ENCODE data around the genes CCDC38 and AMDHD1.

- RAMPAGE, long total RNA, result no peak
- RRBS, result 6% methylated on average over 4 of the region's 14 CpGs
Observed at GRCh38 chr12:95633092-95634244, 82.2 kb upstream of the USP44 start.

- RAMPAGE, long total RNA, result no peak
- RRBS, result no CpG with 5 or more reads among the region's 11 CpGs
Observed at GRCh38 chr12:95772574-95773173, 17.9 kb downstream of the NTN4 start.

DNA sequence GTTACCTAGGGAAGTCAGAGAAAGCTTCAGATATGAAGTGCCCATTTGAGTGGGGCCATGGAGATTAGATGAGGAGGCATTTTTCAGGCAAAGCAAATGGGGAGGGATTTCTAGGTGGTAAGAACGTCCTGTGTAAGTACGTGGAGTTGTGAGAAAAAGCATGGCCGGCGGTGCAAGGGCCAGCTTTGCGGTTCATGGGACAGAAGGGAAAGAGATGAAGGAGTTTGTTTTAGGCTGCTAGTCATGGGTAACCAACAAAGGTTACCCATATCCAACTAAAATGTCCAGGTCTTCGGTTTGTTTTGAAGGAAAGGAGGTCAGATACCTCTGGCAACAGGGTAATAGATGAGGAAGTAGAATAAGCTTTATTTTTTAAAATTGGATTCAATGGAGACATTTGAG lies 10.1 kb upstream of the SNRPF start:
- RAMPAGE, long total RNA, result no peak
- RRBS, result no CpG with 5 or more reads among the region's 6 CpGs

DNA sequence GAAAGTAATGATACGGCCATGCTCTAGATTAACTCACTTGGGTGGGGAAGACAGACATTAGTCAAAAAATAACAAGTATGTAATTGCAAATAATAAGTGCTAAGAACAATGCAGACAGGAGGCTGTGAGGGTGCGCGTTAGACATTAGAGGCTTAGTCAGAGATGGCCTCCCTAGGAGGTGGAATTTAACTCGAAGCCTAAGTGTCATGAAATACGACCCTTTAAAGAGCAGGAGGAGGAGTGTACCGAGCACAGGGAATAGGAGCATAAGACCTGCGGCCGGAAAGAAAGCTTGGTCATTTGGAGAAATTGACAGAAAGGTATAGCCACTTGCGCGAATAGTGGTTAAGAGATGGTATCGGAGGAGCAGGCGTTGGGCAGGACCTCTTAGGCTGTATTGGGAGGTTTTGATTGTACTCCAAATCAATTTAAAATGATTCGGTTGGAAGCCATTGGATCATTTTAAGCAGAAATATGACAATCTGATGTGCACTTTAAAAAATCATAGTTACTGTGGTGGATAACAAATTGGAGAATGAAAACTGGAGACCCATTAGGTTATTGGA lies 737 bp downstream of the SNRPF start:
- RAMPAGE, long total RNA, result no peak
- RRBS, result no CpG with 5 or more reads among the region's 13 CpGs

GRCh38 chr12:95942329-95942867 lies at the start of gene CCDC38:
TSS of gene CCDC38 (minus strand) at chr12:95942614.
- RAMPAGE, long total RNA, result no peak
- RRBS, result 2% methylated on average over 7 of the region's 35 CpGs

DNA sequence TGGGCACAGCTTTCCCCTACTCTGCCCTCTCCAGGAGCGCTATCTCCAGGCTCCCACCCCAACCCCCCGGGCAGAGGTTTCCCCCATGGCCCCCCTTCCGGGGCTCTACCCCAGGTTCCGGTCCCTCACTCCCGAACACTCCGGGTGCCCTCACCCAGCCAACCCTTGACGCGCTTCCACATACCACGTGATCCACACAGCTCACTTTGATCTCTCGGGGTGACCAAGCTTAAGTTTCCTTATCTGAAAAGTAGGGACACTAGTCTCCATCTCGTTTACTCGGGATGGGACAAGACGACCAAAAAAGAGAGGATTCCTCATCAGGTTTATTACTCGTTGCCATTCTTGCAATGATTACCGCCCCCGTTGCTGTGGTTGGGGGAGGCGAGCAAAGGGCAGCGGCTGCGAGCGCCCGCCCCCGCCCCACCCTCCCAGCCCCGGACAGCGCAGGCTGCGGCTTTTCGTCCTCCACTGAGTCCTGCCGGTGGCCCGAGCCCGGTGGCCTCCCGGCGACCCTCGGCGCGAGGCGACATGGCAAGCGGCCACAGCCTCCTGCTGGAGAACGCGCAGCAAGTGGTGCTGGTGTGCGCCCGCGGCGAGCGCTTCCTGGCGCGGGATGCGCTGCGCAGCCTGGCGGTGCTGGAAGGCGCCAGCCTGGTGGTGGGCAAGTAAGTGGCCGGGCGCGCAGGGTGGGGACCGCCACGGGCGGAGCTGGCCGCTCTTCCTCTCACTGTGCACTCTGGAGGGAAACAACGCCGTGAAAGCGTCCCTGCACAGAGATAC lies at the start of gene AMDHD1:
TSS of gene AMDHD1 (plus strand) at position 464 of the 783 bp plus-strand sequence.
- RAMPAGE, long total RNA, result no peak
- RRBS, result 1% methylated on average over 5 of the region's 59 CpGs

- RAMPAGE, long total RNA, result no peak
- RRBS, result no CpG with 5 or more reads among the region's 6 CpGs
Observed at GRCh38 chr12:95991338-95992325, 4.5 kb downstream of the HAL start.

GRCh38 chr12:96093877-96094820 lies 58.8 kb upstream of the LTA4H start:
- RAMPAGE, long total RNA, result no peak
- RRBS, result no CpG with 5 or more reads among the region's 8 CpGs

DNA sequence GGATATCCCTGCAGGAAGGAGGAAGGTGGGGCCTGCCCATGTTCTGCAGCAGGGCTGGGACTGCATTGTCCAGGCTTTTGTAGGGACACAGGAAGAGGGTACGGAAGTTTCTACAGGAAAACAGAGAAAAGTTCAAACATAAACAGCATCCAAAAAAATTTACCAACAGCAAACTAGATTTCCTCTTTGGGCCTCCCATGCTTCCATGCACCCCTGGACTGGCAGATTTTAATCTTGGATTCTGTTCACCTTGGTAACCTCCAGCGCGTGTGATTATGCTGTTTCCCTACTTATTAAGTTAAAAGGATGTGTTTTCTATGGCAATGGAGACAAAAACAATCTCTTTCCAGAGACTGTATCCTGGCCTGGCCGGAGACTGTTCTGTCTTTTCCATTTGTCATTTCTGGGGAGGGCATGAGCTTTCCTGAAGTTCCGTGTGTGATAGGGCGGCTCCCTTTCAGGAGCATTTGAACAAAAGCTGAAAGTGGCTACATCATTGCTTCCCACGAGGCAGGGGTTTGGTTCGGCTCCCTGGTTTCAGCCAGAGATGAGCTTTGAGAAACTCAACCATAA lies 28.8 kb upstream of the ELK3 start:
- RAMPAGE, long total RNA, result no peak
- RRBS, result no CpG with 5 or more reads among the region's 8 CpGs

DNA sequence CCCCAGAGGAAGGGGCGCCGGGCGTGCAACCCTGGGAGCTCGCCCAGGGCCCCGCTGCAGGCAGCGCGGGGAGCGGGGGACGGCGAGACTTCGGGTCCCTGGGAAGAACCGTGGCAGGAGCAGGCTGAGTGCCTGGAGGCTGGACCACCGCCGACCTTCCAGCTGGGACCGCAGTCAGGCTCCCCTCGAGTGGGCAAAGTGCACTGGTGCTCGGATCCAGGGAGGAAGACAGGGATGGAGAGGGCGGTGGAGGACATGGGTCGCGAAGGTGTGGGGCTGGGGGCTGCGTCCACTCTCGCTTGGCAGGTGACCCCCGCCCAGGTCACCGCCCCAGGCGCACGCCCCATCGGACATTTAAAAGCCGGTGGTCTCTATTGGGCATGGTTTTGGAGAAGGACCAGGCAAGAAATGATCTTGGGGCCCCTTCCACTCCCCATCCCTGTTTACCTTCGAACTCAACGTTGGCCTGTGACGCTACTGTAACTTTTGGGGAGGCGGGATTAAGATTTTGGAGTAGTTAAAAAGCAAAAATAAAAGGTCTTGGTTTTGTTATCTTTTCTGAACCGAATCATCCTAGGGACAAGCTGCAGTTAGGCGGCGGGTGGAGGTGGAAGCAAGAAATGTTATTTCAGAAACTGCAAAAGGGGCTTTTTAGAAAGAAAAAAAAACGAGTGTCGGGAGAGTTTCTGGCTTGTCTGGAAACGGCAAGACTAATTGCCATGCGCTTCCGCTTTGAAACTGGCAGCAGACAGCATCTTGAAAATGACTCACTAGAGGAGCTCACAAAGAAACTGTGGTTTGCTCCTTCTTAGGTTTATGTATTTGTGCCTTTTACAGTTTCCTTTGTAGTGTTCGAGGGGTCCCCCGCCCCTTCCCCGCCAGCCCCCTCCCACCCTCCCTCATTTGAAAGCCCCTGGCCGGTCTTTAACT lies 1.1 kb downstream of the ELK3 start:
- RAMPAGE, long total RNA, result no peak
- RRBS, result 0% methylated on average over 2 of the region's 44 CpGs

DNA sequence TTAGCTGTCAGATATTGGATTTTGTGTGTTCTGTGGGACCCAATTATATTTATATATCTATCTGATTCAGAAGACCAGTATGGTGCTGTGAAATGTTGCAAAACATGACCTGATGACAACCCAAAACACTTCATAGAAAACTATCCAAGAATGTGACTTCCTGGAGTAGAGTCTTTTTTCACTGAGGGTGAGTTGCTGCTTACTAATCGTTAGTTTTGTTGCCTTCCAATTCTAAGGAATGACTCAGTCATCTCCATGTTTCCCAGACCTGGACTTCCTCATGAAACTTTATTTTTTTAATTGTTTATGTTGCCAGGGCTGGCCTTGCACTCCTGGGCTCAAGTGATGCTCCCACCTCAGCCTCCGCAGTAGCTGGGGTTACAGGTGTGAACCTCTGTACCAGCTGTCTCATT lies 3.8 kb downstream of the ELK3 start:
- RAMPAGE, long total RNA, result no peak
- RRBS, result no CpG with 5 or more reads among the region's 2 CpGs

DNA sequence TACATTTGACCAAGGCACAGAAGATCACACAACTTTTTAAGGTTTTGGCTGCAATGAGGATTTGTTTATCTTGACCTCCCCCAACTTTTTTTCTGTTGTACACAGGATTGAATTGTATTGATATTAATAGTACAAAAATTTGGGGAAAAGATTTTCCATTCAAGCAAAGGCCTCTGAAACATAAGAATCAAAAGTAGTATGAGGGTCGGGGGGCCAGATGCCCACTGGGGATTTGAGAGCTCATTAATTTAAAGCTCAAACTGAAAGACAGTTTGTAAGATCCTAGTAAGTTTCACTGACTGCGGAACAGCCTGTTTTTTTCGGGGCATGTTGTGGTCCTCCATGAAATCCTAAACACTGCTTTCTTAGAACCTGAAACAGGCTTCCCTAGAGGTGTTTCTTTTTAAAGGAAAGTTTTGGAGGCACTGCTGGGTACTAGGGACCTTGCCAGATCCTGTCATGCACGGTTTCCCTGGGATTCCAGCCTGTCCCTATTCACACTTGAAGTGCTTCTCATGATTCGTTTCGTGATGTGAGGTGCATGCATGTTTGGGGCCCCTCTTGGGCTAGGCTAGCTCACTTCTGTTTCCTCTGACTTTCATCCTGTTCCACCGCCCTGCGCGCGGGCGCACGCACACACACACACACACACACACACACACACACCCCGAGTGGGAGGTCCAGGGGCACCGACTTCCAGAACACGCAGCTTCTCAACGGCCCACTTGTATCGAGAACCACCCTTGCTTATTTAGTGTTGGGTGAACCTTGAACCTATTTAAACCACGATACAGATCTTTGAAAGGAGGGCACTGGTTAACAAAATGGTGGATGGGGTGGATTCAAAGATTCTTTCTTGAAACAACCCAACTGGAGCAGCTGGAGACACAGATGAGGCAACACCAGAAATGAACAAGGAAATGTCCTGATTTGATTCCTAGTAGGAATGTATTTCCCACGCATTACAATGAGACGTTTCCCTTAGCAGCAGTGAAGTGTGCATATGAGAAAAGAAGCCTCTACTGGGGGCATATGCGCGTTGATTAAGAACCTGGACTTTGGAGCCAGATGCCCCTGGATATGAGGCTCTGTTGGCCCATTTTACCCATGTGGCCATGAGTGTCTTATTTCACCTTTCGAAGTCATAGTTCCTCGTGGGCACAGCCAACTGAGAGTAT lies 16.1 kb downstream of the ELK3 start:
- RAMPAGE, long total RNA, result no peak
- RRBS, result no CpG with 5 or more reads among the region's 24 CpGs

- RAMPAGE, long total RNA, result no peak
- RRBS, result no CpG with 5 or more reads among the region's 10 CpGs
Observed at GRCh38 chr12:96233048-96233749, 39.0 kb downstream of the ELK3 start.

- RAMPAGE, long total RNA, result no peak
- RRBS, result no CpG with 5 or more reads among the region's 13 CpGs
Observed at GRCh38 chr12:96239724-96240111, 45.5 kb downstream of the ELK3 start.

GRCh38 chr12:96246904-96247936 lies 53.0 kb downstream of the ELK3 start:
- RAMPAGE, long total RNA, result no peak
- RRBS, result 99% methylated on average over 6 of the region's 52 CpGs

DNA sequence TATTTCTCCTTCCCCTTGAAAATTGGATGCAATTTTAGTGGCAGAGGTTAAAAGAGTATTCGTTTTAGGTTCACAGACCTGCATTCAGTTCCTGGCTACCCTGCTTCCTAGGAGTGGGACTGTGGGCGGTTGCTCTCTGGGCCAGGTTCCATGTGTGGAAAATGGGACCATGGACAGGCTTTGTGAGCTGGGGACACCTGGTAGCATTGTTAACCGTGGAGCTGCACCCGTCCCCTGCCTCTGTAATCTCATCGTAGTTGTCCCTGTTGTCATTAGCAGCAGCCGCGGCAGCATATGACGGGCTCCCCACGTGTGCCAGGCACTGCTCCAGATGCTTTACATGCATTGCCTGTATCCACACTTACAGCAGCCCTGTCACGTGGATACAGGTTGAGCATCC lies 54.3 kb downstream of the ELK3 start:
- RAMPAGE, long total RNA, result no peak
- RRBS, result no CpG with 5 or more reads among the region's 10 CpGs

- RAMPAGE, long total RNA, result no peak
- RRBS, result no CpG with 5 or more reads among the region's 3 CpGs
Observed at GRCh38 chr12:96268896-96269868, 75.0 kb downstream of the ELK3 start.

DNA sequence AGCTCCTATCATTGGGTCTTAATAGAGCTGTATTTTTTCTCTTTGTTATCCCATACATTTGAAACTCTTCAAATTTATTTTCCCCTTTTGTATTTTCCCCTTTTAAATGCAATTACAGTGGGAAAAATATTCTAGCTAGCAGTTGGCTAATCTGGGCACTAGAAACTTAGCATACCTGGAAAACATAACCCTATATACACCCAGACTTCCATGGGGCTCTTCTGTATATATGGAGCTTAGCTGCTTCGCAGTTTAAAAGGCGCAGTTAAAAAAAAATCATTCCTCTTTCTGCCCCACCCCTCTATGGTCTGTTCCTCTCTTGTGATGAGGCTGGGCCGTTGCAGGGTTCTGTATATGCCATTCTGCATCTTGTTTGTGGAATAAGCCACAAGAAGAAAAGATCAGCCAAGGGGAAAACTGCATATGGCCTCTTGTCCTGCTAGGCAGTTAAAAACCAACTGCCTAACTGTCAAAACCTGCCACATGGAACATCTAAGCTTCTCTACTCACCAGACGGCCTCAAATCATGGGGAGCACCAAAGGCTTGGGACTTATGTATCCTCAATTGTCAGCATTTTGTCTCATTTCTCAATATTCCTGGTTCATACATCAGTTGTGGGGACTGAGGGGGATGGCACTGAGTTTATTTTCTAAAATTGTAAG lies 117.9 kb downstream of the NEDD1 start:
- RAMPAGE, long total RNA, result no peak
- RRBS, result no CpG with 5 or more reads among the region's 4 CpGs

DNA sequence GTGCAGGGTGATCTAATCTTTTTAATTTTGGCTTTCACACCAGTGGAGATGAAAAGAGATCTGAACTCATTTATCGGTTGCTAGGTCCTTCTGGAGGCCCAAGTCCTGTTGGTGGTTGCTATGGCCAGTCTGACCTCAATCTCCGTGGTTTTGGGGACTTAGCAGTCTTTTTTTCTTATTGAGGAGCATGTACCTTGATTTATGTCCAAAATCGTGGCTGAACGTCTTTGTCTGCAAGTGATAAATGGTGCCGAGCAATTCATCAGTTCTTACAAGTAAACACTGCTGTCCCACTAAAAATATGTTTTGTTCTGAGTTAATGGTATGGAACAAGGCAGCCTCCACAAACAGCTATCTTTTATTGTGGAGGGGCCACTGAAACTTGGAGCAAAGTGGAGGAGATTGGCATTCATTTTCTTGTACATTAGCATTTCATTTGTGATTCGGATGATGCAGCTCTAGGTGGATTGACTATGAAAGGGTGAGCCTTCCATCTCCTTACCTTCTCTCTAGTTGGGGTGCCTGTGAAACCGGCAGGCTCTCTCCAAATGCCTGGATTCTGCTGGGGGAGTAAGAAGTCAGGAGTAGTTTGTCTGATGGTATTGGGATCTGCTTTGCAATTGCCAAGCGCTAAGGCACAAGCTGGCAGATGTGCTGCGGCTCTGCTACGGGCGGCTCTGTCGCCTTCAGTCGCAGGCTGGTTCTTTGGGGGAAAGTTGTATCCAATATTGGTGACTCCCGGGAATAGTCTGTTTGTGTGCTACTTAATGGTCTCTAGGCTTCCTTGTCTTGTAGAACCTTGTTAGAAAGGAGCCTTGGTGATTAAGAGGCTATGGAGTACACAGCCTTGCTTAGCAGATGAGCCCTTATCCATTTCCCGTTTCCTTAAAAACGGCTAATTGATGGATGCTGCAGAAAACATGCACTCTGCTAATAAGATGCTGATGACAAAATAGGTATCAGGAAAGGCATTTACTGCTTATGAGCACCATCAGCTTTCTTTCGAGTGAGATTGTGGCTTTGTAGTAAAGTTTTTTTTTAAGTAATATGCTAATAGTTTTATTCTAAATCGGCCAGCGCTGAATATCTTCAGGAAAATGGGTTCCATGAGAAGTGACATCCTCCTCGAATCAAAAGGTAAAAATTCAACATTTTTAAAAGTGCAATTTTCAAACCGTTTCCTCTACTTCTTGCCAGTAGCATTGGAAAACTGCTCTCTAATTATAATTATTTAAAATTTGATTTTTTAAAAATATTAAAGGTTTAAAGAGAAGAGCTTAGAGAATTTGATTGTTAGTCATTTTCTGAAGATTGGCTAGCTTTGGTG lies 558.0 kb downstream of the NEDD1 start:
- RAMPAGE, long total RNA, result no peak
- RRBS, result no CpG with 5 or more reads among the region's 21 CpGs

- RAMPAGE, long total RNA, result no peak
- RRBS, result no CpG with 5 or more reads among the region's 4 CpGs
Observed at GRCh38 chr12:97568472-97569016, 661.5 kb downstream of the NEDD1 start.

Measured in kidney epithelial cell (primary cell).